Measurements from ENCODE around the genes SMIM1, GPR153 and ESPN.

DNA sequence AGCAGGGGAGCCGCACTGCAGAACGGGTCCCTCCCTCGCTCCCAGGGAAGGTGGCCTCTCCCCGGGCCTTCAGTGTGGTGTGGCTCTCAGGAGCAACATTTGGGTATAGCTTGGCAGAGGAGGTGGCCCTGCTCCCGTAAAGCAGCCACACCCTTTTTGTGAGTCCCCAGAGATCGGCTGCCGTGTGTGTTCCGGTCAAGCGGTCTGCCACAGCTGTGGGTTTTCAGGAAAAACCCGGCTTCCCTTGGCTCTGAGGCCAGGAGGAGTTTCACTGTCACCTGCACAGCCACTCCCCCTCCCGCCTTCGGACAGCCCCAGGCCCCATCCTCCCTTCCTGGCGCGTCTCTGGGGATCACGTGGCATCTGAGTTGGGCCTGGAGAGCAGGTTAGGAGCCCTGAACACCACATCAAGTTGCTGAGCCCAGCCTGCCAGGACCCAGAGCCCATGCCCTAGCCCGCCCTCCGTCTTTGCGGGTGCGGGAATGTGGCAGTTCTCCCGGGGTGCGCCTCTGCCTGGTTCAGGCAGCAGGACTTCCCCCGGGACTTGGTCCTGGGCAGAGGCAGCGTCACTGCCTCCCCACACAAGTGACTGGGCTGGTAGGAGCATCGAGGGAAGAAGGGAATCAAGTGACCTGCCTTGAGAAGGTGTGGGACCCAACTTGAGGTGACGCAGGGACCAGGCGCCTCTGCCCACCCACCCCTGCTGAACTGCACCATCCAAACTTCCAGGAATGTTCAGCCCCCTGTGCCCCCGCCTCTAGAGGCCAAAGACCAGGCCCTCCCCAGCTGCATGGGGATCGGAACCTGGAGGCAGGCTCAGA is 63.8 kb downstream of the MEGF6 start:
- PRO-cap, 2 experiments, result no peak in any of the 2 experiments

DNA sequence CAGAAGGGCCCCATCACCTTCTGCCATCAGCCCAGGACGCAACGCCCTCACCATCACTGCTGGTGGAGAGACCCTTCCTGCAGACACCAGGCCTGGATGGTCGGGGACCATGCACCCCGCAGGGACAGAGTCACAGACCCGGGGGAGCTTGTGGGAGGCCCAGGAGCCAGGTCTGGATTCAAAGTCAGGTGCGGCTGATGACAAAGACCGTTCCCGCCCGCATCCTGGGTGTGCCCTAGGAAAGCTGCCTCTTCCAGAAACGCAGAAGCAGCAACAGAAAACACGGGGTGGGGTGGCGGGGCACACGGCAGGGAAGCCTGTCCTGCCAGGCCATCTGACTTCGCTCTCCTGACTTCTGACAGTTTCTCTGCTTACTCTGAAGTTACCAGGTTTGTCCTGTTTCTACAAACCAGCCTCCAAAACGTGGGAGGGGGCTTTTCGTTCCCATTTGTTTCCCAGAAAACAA is 49.8 kb downstream of the MEGF6 start:
- PRO-cap, 2 experiments, result no peak in any of the 2 experiments

GRCh38 chr1:3610267-3611133 is 808 bp downstream of the MEGF6 start:
- PRO-cap, 2 experiments, result no peak in any of the 2 experiments

DNA sequence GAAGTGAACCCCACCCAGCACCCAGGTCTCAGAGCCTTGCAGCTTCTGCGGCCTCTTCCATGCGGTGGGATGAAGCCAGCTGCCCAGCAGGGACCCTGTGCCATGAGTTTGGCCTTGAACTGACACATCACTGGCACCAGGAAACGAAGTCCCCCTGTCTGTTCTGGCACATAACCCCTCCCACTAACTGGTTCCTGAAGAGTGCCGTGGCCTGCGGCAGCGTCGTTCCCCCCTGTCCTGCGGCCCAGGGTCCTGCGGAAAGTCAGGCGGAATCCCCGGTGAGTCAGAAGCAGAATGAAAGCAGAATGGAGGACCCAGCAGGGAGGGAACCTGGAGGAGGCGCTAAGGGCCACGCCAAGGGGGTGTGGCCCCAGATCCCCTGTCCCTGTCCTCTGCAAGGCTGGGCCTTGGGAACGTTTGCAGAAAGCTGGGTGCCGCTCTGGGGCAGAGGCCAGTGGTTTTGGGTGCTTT is 36.0 kb downstream of the TP73 start:
- PRO-cap, 2 experiments, result no peak in any of the 2 experiments

- PRO-cap, 2 experiments, result peak in 2 of 2 experiments; most common plus-strand start chr1:3772213 (in 2); most common minus-strand start chr1:3772036 (in 2)
These were observed at the start of gene SMIM1 for GRCh38 chr1:3771941-3773008. Gene SMIM1 (plus strand): TSS chr1:3772749.

GRCh38 chr1:3834806-3835470 is 22.1 kb downstream of the CEP104 start:
- PRO-cap, 2 experiments, result no peak in any of the 2 experiments

DNA sequence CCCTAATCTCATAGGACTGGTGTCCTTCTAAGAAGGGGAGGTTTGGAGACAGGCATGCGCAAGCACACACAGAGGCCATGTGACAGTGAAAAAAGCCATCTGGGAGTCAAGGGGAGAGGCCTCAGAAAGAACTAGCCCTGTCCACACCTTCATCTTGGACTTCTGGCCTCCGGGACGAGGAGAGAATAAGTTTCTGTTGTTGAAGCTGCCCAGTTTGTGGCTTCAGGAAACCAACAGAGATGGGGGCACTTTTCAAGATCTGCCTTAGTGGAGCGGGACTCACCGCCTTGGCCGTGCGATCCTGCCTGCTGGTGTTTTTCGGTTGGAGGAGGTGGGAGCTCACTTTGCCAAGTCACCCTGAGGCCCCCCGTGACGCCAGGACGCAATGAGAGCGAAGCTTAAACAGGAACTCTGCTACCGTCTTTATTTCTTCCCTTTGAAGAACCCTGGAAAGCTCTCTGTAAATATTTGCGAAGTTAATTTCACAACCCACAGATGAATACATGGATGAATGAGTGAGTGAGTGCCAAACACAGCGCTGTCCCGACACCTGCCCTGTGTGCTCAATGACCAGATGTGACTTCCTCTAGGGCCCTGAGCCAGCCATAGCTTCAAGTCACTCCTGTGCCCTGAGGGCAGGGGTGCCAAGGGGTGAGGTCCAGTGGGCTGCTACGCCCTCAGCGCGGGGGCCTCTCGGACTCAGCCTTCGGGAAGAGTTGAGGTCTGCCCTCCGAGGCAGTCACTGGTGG is 42.6 kb upstream of the C1orf174 start:
- PRO-cap, 2 experiments, result no peak in any of the 2 experiments

DNA sequence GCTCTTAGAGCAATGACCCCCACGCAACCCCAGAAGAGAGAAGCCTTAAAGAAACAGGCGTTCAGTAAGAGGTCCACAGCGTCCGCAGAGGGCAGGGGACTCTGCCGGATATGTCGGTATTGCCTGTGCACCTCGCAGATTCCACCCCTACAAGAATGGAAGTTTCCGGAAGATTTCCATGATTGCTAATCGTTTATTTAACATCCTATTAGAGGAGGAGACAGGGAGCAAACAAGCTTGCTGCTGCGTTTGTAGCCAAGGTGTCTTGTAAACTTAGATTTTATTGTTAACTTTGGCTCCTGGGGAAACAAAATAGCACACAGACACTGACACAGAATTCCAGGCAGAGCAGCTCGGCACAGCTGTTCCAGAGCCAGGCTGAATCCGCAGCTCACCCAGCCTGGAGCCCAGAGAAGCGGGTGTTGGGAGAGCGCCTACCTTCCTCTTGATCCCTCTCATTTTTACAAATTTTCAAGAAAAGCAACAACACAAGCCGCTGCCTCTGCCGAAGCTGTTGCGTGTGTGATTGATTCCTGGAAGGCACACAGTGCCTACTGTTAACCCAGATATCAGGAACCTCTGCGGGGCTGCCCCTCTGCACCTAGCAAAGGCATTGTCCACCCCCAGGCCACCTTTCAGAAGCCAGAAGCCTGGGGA is 75.7 kb downstream of the AJAP1 start:
- PRO-cap, 2 experiments, result no peak in any of the 2 experiments

DNA sequence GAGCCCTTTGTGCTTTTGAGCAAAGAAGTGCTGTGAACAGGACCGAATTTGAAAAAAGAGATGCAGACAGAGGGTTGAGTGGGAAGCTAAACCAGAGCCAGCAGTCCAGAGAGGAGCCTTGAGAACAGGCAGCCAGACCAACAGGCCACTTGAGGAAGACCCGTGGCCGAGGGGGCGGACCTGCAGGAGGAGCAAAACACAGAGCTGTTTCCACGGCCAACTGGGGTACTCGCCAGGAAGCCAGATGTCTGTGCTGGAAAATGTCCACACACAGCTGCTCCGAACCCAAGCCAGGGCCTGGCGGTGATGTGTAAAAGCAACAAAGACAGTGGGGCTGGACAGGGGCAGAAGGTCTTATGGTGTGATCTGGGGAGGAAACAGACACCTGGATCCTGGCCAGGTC is 147.1 kb downstream of the AJAP1 start:
- PRO-cap, 2 experiments, result no peak in any of the 2 experiments

DNA sequence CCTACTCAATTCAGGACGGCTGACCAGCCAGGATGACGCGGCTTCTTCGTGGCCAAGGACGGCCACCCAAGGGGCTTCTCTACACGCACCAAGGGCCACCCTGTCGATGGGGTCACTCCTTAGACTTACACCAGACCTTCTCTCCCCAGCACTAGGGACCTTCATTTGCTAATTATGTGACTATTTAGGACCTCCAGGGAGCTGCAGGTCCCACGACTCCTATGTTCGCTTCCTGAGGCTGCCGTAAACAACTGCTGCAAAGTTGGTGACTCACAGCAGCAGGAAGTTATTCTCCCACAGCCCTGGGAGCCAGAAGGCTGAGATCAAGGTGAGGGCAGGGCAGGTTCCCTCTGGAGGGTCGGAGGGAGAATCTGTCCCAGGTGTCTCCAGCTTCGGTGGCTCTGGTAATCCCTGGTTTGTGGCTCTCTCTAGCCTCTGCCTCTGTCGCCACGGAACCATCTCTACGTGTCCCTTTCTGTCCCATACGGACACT is 135.8 kb downstream of the NPHP4 start:
- PRO-cap, 2 experiments, result no peak in any of the 2 experiments

DNA sequence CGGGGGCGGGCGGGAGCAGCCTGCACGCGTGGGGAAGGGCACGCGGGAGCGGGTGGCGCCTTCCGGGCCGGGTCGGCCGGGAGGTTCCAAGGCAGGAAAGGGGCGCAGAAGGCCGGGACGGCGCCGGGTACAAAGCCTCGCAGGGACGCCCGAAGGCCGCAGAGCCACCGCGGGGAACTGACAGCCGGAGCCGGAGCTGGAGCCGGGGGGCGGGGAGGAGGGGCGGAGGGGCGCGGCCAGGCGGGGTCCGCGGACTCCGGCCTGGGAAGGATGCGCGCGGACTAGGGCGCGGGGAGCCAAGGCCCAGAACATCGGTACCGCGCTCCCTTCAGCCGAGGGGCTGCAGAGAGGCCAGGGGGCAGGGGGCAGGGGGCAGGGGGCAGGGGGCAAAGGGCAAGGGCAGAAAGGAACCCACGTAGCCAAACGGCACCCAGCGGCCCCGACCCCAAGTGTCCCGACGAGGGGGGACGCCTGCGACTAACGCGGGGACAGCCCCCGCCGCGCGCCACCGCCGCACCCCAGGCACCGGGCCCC is 588 bp downstream of the NPHP4 start:
- PRO-cap, 2 experiments, result no peak in any of the 2 experiments

GRCh38 chr1:5994736-5995105 is 2.5 kb upstream of the NPHP4 start:
- PRO-cap, 2 experiments, result peak in 1 of 2 experiments; most common plus-strand start chr1:5994963 (in 1); most common minus-strand start chr1:5994846 (in 1)

DNA sequence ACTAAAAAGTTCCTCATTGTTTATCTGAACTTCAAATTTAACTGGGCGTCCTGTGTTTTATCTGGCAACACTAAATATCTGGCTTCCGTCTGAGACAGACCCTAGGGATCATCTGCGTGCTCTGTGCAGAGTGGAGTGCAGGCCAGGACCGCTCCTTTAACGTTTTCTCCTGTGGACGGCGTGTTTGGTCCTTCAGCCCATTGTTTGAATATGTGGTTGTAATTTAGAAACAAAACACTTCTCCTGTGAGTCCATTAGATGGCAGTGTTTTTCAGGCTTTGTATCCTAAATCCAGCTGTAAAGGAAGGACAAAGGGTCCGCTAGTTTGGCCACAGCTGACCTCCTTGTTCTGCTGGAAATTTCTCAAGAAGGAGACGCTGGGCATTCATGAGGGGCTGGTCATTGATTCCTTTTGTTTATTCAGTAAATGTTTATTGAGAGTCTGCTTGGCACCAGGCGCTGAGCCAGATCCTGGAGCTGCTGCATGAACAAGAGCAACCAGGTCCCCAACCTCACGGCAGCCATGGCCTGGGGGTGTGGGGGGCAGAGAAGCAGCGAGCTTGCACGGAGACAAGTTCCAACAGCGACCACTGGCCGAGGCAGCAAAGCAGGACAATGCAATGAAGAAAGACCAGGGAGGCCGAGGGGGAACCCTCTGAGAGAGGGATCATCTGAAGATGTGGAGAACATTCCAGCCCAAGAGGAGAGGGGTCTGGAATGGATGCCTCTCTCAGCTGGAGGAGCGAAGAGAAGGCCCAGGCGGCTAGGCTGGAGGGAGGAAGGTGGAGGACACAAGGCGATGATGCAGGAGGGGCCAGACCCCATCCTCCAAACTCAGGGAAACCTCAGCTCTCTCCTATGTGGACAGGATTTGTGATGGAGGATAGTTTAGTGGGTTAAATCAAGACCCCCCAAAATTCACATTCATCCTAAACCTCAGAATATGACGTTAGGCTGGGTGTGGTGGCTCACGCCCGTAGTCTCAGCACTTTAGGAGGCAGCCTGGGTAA is 7.5 kb downstream of the KCNAB2 start:
- PRO-cap, 2 experiments, result no peak in any of the 2 experiments

DNA sequence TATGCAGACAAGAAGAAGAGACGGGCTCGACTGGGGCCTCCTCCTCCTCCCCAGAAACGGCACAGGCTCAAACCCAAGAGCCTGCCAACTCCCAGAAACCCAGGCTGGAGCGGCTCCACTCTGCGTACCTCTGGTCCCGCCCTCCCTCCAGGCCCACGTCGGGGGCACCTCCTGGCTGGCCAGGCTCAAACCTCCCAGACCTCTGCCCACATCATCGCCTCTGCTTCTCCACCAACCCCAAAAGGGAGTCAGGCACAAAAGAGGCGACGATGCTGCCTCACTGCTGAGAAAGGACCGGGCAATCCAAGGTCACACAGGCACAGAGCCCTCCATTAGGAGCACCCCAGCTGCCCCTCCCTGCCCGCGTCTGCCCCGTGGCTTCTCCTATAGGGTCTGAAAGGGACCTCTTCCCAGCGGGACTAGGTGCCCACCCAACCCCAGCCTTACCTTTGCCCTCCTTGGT is 25.9 kb downstream of the CHD5 start:
- PRO-cap, 2 experiments, result no peak in any of the 2 experiments

- PRO-cap, 2 experiments, result no peak in any of the 2 experiments
These were observed at the start of gene GPR153 for GRCh38 chr1:6260962-6262110. Gene GPR153 (minus strand): TSS chr1:6261098.

DNA sequence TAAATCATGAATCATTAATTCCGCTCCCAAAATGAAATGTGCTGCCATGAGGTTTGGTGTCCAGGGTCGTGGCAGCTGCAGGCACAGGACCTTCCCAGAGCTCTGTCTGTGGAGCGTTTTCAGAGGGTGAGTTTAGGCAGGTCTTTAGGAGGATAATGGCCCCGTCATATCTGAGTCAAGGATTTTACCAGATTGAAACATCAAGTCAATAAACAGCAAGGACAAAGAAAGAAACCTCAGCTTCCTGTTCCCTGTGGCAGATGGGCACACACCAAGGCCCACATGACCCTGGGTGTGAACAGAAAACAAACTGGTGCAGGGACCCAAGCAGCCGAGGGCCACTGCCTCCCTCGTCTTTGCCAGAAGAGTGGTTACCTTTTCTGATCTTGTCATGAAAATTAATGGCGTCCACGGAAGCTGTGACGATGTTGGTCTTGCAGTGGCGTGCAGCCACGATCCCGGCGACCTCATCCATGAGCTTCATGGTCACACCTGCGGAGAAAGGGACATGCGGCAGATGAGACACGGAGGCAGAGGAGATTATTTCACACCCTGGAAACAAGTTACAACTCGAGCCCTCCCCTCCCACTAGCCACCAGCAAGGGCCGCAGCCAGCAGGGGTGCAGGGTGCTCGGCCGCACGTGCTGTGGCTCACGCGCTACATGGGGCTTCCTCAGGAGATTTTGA is 33.7 kb upstream of the GPR153 start:
- PRO-cap, 2 experiments, result no peak in any of the 2 experiments

DNA sequence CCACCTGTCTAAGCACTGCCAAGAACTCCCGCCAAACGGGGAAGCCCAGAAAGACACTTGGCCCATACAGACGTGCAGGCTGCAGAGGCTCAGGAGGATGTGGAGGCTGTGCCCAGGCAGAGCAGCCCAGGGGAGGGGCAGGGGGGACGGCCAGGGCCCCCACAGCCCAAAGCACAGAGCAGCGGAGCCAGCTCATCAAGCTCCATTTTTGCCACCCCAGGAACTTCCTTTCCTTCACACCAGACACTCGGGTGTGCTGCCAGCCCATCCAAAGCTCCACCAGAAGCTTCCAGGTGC is 59.3 kb downstream of the ACOT7 start:
- PRO-cap, 2 experiments, result no peak in any of the 2 experiments

DNA sequence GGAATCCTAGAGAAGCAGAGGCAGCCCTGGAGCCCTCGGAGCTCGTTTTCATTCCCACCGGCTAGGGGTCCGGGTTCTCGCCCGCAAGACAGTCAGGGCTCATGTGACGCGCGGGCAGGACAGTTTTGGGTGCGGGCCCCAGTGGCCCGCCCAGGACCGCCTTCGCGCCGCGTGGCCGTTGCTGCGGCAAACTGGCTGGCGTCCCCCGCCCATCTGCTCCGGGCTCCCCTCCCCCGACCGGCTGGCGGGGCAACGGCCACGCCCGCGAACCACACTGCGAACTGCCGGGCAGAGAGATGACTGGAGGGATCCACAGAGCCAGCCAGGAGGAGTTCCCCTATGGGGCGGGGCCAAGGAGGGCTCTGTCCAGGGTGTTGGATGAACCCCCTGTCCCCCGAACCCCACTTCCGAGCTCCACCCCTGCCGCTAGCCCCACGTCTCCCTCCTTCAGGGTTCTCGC is 903 bp upstream of the HES2 start:
- PRO-cap, 2 experiments, result no peak in any of the 2 experiments

- PRO-cap, 2 experiments, result peak in 1 of 2 experiments; most common plus-strand start chr1:6424776 (in 1)
These were observed at the start of gene ESPN for GRCh38 chr1:6424115-6424855. Gene ESPN (plus strand): TSS chr1:6424776.

- PRO-cap, 2 experiments, result no peak in any of the 2 experiments
These were observed 15.1 kb downstream of the TNFRSF25 start for GRCh38 chr1:6450638-6451559.

Data from helper T cell (primary cell).